Left common carotid artery plus branches (tissue), 1 donor: ENCODE measurements around a stretch of chr10.

GRCh38 chr10:32956057-32956740 lies 1.8 kb downstream of the ITGB1 start:
- PRO-cap = no peak

GRCh38 chr10:32970892-32971382 lies 12.9 kb upstream of the ITGB1 start:
- PRO-cap = no peak

GRCh38 chr10:33005079-33006292 lies 47.5 kb upstream of the ITGB1 start:
- PRO-cap = unidirectional peak, minus-strand start at chr10:33005393; unidirectional peak, minus-strand start at chr10:33005773

GRCh38 chr10:33116271-33116721 lies 158.3 kb upstream of the ITGB1 start:
- PRO-cap = no peak

DNA sequence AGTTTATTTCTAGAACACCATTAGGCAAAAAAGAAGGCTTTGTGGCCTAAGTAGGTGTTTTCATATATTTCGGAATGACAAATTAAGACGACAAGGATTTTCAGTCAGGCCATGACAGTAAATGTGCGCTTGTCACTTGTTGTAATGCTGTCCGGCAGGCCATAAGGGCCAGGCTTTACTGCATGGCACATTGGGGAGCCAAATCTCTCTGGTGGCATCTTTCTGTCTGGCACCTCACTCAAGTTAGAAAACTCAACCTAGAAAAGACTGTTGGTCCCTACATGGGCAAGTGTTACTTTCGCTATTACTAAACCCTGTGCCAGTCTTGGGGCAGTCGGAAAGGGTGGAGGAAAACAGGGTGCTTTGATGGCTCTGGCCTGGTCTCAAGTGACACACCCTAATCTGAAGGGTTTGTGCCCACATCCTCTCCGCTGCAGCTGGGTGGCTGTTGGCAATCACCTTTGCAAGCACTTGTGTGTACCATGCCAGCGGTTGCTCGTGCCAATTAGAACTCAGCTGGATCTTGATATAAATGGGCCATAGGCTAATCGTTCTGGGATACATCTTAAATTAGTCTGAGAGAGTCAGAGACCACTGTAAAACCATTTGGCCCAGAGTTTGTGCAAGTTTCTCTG lies 159.7 kb upstream of the ITGB1 start:
- PRO-cap = no peak

DNA sequence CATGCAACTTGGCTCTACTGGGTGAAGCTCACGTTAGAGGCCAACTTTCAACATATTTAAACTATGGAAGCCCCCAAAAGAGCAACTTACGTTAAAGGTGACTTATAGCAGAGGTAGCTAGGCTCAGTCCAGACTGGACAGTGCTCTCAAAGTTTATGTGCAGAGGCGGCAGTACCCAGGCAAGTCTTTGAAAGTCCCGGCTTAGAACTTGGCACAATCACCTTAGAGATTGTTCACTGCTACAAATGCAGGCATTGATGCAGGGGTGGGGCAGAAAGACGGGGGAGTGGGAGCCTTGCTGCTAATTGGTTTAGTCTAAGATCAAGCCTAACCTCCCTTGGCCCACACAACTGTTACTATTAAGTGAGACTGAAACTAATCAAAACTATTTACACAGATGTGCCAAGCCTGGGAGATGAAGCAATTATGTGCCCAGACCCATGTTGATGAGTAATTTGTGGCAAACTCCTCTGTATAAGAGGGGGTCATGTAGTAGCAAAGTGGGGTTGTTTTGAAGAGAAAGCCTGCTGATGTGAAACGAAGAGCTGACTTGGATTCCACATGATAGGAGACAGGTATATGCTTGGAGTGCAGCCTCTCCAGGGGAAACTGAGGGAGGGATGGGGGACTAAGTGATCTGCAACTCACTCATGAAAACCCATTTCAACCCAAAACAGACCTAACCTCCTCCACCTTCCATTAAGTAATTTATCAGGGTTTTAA lies 178.2 kb upstream of the ITGB1 start:
- PRO-cap = no peak

- PRO-cap = no peak
Measured at GRCh38 chr10:33145311-33145860, 187.4 kb upstream of the ITGB1 start.

GRCh38 chr10:33249639-33249957 lies 84.9 kb downstream of the NRP1 start:
- PRO-cap = no peak

GRCh38 chr10:33313808-33314398 lies 20.6 kb downstream of the NRP1 start:
- PRO-cap = no peak

GRCh38 chr10:34752998-34753436 lies 62.1 kb downstream of the PARD3 start:
- PRO-cap = no peak

DNA sequence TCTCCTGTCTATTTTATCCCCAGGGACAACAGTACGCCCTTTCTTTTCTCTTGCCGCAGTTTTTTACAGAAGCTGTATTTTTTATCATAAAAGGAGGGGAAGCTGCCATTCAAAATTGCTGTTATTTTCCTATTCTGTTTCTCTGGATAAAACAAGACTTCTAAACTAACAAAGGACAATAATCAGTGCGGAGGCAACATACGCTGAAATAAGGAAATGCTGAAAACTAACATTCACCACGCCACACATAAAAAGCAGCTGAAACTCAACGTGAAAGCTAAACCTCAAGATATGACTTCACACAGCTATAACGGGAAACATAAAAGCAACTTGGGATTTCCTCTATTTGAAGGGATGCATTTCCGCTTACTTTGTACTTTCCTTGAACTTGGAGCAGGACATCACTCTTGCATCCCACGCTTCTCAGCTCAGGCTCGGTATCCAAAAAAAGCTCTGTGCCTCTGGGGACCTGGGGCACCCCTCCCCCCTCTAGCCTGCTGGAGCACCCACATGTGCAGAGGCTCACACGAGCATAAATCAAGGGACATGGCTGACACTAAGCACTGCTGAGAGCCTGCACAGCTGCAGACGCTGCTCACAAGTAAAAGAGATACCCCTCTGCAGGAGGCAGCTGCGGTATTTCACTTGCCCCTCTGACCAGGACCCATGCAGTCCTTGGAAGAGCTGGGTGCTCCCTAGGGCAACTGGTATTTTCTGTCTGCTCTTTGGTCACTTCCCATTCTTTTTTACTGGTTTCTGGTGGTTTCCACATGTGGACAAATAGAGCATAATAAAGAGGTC lies 34.3 kb downstream of the PARD3 start:
- PRO-cap = no peak

DNA sequence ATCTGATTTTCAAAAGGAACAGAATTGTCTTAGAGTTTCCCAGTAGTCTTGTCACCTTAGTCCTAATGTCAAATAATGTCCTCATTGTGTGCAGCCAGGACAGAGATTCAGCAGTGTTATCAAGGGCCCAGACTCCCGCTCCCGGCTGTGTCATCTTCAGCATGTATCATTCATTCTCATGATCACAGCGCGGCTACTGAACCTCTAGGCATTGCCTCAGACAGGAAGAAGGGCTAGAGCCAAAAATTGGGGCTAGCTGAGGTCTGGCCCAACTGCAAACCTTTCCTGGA lies 81.8 kb downstream of the CREM start:
- PRO-cap = no peak

DNA sequence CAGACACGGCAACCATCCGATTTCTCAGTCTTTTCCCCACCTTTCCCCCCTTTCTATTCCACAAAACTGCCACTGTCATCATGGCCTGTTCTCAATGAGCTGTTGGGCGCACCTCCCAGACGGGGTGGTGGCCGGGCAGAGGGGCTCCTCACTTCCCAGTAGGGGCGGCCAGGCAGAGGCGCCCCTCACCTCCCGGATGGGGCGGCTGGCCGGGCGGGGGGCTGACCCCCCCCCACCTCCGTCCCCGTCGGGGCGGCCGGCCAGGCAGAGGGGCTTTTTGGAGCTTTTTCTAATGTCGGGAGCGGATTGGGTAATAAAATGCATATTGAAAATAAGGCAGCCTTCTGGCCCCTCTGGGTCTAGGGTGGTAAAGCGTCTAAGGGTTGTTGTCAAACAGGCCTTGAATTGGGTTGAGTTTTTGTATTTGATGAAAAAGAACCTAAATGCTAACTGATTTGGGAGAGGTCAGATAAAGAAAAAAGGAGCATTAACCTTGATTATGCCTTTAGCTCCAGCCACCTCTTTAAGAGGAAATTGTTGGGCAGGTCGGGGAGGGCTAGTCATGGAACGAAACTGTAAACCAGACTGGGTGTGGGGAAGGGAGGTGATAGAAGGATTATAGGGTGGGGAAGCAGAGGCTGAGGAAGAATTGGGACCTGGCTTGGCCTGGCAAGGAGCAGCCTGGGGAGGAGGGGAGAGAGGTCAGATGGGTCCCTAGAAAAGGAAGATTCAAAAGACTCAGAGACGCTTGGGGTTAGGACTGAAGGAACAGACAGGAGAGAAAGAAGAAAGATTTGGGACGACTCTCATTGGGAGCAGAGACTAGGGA lies 70.5 kb downstream of the CCNY start:
- PRO-cap = no peak

DNA sequence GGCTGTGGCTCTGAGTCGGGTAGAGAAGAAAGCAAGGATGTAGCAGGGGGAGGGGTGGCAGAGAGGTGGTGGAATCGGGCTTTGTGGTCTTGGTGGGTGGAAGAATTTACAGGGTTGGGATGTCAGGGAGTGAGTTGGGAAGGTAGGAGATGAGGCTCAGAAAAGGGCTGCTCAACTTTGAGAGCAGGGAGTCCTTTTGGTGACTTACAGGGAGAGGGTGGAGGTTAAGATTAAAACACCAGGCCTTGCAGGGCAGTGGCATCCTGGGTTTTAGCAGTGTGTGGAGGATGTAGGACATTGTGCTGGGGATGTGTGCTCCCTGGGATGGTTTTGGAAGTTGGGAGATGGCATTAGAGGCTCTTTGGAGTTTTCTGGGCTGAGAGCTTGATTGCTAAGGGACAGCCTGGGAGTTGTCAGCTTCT lies 113.8 kb downstream of the CCNY start:
- PRO-cap = no peak

GRCh38 chr10:35513164-35513796 lies 91.9 kb upstream of the GJD4 start:
- PRO-cap = no peak

DNA sequence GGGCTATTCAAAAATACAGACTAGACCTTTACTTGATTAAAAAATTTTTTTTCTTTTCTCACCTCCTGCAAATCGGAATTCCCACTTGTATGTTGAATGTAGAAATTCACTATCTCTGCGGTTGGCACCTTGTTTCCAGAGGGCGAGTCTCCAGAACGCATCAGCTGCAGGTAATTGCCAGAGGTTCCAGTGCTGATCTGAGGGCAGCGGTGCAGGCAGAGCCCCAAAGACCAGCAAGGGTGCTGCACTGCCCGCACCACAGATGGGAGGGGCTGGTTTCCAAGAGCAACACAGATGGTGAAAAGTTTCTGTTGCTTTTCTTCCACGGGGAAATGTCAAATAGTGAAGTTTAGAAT lies 2.3 kb upstream of the FZD8 start:
- PRO-cap = no peak

- PRO-cap = no peak
Measured at GRCh38 chr10:38023807-38024249, 13.4 kb downstream of the ZNF33A start.

DNA sequence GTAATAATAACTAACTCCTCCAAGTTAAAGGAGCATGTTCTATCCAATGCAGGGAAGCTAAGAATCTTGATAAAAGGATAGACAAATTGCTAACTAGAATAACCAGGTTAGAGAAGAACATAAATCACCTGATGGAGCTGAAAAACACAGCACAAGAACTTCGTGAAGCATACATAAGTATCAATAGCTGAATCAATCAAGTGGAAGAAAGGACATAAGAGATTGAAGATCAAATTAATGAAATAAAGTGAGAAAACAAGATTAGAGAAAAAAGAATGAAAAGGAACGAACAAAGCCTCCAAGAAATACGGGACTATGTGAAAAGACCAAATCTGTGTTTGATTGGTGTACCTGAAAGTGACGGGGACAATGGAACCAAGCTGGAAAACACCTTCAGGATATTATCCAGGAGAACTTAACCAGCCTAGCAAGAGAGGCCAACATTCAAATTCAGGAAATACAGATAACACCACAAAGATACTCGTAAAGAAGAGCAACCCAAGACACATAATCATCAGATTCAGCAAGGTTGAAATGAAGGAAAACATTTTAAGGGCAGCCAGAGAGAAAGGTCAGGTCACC lies 12.5 kb downstream of the ZNF37A start:
- PRO-cap = no peak

DNA sequence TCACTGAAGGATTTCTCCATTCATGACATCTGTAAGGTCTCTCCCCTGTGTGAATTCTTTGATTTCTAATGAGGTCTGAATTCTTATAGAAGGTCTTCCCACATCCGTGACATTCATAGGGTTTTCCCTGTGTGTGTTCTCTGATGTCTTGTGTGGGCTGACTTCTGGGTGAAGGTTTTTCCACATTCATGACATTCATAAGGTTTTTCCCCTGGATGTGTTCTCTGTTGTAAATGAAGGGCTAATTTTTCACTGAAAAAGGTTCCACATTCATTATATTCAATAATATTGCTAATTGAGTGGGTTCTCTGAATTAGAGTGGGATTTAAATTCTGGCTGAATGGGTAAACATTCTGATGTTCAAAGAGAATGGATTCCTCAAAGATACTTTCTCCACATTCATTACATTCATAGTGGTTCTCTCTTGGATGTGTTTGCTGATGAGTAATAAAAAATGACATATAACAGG lies 118.0 kb downstream of the ZNF33B start:
- PRO-cap = no peak

- PRO-cap = no peak
Measured at GRCh38 chr10:42552616-42553365, 85.6 kb downstream of the ZNF33B start.